ENCODE results near the gene MMD.

GRCh38 chr17:51029624-51030289 is 90.9 kb downstream of the SPAG9 start:
- PRO-cap: no peak

- PRO-cap: no peak
Measured at GRCh38 chr17:51036043-51036727, 84.5 kb downstream of the SPAG9 start.

GRCh38 chr17:51103010-51103612 is 17.6 kb downstream of the SPAG9 start:
- PRO-cap: no peak

- PRO-cap: no peak
Measured at GRCh38 chr17:51119238-51120294, 1.1 kb downstream of the SPAG9 start.

DNA sequence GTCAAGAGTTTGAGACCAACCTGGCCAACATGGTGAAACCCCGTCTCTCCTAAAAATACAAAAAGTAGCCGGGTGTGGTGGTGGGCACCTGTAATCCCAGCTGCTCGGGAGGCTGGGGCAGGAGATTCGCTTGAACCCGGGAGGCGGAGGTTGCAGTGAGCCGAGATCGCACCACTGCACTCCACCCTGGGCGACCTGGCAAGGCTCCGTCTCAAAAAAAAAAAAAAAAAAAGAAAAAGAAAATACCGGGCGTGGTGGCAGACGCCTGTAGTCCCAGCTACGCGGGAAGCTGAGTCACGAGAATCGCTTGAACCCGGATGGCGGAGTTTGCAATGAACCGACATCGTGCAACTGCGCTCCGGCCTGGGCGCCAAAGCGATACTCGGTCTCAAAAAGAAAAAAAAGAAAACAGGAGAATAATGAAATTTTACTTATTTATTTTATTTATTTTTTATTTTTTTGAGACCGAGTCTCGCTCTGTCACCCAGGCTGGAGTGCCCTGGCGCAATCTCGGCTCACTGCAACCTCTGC is 1.5 kb upstream of the NME1 start:
- PRO-cap: no peak

DNA sequence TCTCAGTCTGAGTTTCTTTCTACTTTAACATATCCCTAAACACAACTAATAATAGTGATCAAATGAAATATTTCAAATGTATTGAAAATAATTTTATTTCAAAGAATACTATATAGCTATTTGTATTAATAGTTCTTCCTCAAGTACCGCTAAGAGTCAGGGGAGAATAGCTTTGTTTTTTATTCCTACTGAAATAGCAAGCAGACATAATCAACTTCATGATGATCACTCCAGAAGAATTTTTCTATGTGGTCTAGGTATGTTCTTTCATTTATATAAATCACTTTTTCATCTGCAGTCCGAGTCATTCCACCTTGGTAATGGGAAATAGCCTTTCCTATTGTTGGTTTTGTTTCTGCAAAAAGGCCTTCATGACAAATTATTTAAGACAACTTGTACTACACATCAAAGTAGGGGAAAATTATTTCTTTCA is 453.7 kb upstream of the CA10 start:
- PRO-cap: no peak

DNA sequence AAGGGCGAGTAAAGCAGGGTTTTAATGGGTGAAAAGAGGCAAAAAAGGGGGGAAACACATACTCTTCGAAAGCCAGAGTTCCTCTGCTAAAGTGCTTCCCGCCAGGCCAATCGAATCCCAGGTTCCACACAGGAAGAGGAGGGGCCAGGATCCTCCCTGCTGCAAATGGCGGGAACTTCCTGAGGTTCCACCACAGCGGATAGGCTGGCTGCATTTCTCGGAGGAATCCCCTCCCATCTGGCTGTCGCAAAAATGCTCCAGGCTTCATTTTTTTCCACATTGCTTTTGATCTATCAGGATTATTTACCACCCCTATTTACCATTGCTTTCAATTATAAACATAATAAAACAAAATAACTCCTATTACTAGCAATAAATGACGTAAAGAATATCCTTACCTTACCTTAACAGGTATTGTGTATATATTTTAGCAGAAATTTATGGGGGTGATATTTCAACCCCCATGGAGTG is 670.2 kb upstream of the CA10 start:
- PRO-cap: no peak

GRCh38 chr17:54967468-54968108 is 866 bp downstream of the COX11 start:
- PRO-cap: unidirectional peak, plus-strand start at chr17:54967650; unidirectional peak, plus-strand start at chr17:54967963

DNA sequence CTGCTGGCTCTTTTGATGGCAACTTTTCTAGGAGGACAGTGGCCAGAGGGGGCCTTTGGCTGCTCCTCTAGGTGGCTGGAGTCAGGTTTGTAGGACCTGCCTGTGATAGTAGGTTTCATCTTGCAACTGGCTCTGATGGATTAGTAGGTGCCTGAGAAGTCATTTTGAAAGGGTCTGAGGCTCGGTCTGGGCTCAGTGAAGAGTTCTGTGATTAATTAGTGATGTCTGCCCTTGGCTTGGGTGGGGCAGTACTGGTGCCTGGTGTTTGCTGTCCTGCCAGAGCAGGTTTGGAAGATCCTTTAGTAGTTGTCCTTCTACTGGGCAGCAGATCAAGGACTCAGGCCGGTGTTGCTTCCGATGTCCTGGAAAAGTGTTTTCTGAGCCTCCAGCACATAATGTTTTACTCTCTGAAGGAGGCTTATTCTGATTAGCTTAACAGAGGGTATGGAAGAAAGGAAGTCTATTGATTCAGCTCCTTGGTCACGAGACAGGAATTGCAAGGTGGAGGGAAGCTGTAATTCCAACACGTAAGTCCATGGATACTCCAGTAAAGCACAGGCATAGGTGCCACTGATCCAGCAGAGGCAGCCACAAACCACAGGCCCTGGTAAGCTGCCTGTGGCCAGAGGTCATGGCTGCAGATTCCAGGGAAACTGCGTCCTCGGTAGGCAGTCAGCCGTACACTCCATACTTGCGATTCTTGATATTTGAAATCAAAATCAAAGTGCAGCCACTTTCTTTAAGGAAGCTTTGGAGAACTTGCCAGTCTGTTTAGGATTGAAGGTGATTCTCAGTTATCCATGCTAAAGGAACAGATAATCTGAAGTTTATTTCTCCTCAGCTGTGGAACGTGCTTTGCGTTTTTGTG is 18.6 kb downstream of the HLF start:
- PRO-cap: no peak

GRCh38 chr17:55421156-55422016 is at the start of gene MMD:
TSS of gene MMD (minus strand) at chr17:55421835.
- PRO-cap: bidirectional peak, plus-strand start at chr17:55422216, minus-strand start at chr17:55421969

- PRO-cap: no peak
Measured at GRCh38 chr17:55444848-55445455, 23.3 kb upstream of the MMD start.

- PRO-cap: no peak
Measured at GRCh38 chr17:55761932-55762366, 11.1 kb downstream of the PCTP start.

GRCh38 chr17:56751351-56751717 is 82.4 kb downstream of the C17orf67 start:
- PRO-cap: no peak

DNA sequence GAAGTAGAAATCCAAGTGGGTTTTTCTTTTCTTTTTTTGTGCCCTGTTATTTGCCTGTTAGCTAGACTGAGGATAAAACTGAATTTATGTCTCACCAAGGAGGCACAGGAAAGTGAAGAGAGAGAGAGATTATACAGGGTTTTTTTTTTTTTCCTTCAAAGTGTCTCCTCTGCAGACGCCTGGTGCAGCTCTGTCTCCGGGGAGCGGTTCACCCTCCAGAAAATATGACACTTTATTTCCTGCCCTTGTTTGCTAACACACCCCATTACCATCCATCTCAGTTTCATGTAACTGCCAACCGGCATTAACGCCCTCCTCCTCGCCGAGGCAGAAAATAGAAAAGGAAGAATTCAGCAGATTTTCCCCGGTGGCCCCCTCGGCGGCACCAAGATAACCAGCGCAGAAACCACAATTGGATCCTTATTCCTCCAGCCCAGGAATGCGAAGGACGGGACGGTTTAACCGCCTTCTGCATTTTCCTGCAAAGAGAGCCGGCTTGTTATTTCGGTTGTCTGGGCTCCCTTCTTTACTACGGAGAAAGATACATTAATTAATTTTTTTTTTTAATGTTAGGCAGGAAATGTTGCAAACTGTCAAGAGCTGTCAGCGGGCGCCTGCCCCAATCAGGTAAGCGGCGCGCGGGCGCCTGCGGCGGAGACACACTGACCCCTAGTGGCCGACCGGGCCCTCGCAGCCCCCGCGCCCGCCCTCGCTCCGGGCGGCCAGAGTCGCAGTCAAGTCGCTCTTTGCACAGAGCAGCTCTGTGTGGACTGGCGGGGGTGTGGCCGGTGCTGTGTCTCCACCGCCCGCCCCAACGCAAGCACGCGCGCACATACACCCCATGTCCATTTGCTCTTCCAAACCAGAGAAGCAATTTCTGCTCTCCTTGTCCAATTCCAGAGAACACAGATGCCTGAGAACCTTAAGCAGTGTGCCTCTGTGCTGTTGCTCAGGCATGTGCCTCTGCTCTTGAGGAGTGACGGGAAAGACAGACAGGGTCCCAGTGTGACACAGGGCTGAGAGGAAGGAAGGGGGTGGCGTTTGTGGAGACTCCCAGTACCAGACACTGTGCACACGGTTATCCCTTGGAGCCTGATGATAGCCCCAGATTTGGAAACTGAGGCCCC is 53.6 kb downstream of the C17orf67 start:
- PRO-cap: no peak

DNA sequence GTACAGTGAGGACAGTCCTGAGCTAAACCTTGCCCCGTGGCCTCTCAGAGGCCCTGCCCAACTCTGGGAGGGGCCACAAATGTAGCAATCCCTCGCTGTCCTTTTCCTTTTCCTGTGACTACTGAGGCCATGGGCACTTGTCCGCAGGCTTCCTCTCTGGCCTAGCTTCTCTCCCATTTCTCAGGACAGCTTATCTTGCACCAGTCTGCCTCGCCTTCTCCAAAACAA is 7.5 kb downstream of the SCPEP1 start:
- PRO-cap: no peak

DNA sequence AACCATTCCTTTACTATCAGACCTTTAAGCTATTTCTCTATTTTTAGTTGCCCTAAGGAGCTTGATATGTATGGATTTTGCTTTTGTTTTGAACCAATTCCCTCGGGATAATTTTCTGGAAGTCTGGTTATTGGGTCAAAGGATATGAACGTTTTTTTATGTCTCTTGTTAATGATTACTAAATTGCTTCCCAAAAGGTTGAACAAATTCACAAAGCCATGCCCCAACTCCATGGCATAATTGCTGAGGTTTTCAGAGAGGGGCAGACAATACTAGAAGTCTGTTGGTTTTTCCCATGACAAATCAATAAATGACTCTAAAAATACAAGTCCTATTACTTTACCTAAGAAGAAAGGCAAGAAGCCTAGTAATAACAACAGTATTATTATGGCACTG is 11.4 kb upstream of the AKAP1 start:
- PRO-cap: no peak

DNA sequence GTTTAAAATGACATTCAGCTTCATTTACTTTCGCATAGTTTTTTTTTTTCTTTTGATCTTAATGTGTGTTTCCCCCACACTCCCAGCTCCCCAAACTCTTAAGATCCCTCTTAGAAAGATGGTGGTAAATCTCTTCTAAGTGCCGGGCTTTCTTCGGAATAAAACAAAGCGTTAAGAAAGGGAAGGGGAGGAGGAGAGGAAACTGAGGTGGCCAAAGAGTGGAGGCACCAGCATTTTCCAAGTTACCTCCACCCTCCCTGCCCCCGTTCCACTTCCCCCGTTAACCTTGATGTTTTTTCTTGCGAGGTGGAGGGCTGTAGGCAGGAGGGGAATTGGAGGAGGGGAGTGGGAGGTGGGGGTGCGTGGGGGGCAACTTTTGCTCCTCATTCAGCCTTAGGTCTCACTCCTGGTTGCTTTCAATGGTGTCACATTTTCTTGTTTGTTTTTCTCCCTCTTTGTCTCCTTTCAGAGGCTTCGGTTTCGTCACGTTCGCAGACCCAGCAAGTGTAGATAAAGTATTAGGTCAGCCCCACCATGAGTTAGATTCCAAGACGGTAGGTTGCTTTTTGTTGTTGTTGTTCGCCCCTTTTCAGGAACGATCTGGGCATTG is 1.6 kb downstream of the MSI2 start:
- PRO-cap: no peak

- PRO-cap: no peak
Measured at GRCh38 chr17:57292789-57293456, 36.6 kb downstream of the MSI2 start.

- PRO-cap: no peak
Measured at GRCh38 chr17:57314735-57315457, 58.6 kb downstream of the MSI2 start.

GRCh38 chr17:57352278-57352940 is 96.1 kb downstream of the MSI2 start:
- PRO-cap: no peak